Hematopoietic multipotent progenitor cell (in vitro differentiated cells): ENCODE measurements around a stretch of chr11.

DNA sequence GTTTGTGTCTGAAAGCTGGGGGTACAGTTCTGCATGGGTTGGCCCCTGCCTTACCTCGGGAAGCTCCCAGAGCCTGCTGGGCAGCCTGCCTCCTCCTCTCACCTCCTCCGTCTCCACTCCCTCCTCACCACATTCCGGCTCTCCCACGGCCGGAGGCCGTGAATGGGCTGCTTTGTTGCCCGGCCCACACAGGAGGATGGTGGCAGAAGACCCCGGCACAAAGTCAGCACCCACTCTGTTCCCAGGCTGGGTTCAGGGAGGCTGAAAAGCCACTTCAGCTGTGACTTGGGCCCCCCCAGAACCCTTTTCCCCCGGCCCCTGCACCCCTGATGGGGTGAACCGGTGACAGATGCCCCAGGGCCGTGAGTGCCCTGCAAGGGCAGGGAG, 4.3 kb downstream of the FRMD8 start:
- CAGE, long polyA plus RNA = no peak

- CAGE, long polyA plus RNA = no peak
These were observed 30.0 kb downstream of the FRMD8 start for GRCh38 chr11:65416395-65416786.

GRCh38 chr11:65419480-65420648, 33.4 kb downstream of the FRMD8 start:
- CAGE, long polyA plus RNA = no peak

GRCh38 chr11:65423522-65423667, 37.0 kb downstream of the FRMD8 start:
- CAGE, long polyA plus RNA = no peak

DNA sequence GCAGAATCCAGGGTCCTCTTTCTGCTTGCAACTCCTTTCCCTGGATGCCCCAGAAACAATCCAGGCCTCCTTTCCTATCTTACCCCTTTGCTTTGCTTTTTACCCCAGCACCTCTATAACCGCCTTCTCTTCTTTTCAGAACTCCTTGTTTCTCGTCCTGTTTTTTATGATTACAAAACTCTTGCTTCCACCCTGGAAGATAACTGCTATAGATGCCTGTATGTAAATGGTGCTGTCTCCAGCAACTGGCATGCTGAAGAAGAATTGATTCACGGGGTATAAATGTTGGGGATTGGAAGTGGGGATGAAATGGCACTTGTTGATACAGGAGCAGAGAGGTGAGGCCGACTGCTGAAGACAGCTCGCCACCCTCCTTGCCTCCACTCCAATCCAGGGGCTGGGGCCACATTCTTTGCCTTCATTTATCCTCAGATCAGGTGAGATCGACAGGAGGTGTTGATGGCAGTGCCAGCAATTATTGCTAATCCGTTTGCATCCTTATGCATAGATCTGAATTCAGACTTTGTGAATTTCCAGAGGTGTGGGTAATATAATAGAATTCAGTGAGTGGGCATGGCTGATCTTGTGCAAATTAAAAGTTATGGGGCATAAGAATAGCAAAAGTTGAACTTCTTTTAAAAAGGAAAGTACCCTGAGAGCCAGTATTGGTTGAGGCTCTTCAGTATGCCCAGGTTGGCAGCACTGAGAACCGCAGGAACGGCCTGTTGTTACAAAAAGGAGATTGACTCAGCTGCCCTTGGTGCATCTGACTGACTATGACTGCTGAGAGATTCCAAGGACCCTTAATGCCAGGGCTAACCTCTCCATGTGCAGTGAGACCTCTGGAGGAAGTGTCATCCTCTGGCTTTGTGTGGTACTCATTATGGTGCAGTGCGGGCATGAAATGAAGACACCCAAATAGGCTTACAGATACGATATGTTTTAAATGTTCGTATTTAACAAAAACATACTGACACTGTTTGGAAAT, 41.5 kb downstream of the FRMD8 start:
- CAGE, long polyA plus RNA = no peak

- CAGE, long polyA plus RNA = no peak
These were observed 45.0 kb downstream of the FRMD8 start for GRCh38 chr11:65431195-65432041.

- CAGE, long polyA plus RNA = no peak
These were observed 46.8 kb downstream of the FRMD8 start for GRCh38 chr11:65432924-65433947.

DNA sequence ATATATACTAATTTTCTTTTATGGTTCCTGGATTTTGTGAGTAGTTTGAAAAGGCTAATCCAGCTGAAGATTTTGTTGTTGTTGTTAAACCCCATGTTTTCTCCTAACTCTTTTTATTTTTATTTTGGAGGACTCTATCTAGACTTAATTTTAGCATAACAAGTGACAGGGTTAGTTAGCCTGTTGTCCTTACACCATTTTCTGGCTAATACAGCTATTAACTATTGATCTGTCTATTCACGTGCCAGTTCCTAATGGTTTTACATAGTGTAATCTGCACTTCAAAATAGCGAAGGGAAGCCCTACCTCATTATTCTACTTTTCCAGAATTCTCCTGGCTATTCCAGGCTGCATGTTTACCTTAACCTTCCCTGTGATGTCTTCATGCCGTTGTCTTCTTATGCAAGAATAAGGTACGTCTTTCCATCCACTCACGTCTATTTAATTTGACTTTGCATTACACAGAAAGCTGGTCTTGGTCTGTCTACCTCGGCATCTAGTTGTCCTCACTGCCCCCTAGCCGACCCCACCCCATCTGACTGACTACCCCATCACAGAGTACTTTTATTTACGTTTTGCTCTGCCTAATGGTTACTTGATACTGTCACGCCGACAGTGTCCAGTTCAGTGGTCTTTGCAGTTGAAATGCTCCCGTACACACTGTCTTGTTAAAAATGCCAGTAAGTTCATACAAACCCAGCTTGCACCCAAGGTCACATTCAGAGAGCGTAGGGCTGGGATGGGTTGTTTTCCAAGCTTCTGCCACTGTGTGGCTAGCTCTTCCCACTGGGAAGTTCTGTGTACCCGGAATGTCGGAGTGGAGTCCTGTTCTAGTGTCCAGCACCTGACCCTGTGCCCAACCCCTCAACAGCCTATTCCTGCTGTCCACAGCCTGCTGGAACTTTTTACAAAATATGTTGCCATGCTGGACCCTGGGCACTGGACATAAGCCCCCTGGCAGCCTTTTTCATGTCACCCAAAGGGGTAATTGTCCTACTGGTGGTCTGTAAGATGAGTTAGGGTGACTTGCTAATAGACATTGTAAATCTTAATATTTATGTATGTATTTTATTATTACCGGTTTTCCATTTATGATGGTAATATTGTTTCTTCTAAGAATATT, 51.2 kb downstream of the FRMD8 start:
- CAGE, long polyA plus RNA = no peak

GRCh38 chr11:65442893-65443852, 56.7 kb downstream of the FRMD8 start:
- CAGE, long polyA plus RNA = no peak

GRCh38 chr11:65446195-65447148, 60.0 kb downstream of the FRMD8 start:
- CAGE, long polyA plus RNA = no peak

- CAGE, long polyA plus RNA = no peak
These were observed 35.7 kb upstream of the SCYL1 start for GRCh38 chr11:65488993-65489700.

DNA sequence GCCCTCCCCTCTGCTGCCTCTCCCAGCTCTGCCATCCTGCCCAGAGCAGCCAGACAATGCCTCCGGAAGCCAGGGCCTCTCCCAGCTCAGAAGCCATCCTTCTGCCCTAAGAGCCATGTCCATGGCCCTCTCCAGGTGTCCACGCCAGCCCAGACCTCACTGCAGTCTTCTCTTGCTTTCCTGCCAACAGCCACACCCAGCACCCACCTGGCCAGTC, 34.5 kb upstream of the SCYL1 start:
- CAGE, long polyA plus RNA = no peak

DNA sequence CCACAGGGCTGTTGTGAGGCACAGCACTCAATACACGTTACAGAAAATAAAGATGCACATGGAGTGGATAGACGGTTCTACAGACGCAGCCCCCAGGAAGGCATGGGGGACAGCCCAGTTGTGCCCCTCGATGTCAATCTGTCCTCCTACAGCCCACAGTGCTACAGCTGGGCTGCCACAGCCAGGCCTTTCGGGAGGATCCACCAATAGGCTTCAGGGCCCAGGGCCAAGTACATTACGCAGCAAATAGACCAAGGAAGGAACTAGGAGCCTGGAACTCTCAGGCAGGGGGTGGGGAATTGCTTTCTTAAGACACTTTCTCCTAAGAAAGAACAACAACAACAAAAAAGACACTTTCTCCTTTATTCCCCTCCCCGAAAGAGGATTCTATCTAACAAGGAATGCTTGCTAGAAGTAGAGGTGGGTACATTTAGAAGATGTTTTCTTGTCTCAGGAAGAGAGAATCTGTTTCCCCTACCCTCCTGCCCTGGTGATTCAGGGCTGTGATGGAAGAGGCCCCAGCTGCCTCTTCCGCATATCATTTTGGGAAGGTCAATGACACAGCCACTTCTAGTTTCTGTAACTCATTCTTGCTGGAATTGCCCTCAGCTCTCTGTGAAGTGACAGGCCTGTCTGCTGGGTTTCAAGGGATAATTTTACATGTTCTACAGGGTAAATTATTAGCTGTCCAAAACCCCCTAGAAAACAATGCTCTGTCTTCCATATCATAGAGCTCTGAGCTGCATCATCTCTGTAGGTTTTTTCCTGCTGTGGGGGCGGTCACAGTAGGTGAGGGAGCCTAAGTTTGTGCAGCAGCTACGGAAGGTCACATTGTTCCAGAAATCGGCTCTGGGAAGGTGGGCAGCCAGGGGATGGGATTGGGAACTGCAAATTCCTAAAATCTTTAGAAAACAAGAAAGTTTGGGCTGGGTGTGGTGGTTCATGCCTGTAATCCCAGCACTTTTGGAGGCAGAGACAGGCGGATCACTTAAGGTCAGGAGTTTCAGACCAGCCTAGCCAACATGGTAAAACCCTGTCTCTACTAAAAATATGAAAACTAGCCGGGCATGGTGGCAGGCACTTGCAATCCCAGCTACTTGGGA, 32.0 kb upstream of the SCYL1 start:
- CAGE, long polyA plus RNA = no peak

DNA sequence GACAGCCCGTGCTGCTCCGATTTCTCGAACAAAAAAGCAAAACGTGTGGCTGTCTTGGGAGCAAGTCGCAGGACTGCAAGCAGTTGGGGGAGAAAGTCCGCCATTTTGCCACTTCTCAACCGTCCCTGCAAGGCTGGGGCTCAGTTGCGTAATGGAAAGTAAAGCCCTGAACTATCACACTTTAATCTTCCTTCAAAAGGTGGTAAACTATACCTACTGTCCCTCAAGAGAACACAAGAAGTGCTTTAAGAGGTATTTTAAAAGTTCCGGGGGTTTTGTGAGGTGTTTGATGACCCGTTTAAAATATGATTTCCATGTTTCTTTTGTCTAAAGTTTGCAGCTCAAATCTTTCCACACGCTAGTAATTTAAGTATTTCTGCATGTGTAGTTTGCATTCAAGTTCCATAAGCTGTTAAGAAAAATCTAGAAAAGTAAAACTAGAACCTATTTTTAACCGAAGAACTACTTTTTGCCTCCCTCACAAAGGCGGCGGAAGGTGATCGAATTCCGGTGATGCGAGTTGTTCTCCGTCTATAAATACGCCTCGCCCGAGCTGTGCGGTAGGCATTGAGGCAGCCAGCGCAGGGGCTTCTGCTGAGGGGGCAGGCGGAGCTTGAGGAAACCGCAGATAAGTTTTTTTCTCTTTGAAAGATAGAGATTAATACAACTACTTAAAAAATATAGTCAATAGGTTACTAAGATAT, 26.2 kb upstream of the SCYL1 start:
- CAGE, long polyA plus RNA = no peak

GRCh38 chr11:65522638-65523803, 1.9 kb upstream of the SCYL1 start:
- CAGE, long polyA plus RNA = no peak

GRCh38 chr11:65538419-65538898, 13.6 kb downstream of the SCYL1 start:
- CAGE, long polyA plus RNA = no peak

- CAGE, long polyA plus RNA = no peak
These were observed 4.6 kb downstream of the LTBP3 start for GRCh38 chr11:65553325-65554153.

GRCh38 chr11:65597729-65598852, 2.5 kb upstream of the KCNK7 start:
- CAGE, long polyA plus RNA = no peak

- CAGE, long polyA plus RNA = no peak
These were observed 10.4 kb downstream of the PCNX3 start for GRCh38 chr11:65626056-65626333.

DNA sequence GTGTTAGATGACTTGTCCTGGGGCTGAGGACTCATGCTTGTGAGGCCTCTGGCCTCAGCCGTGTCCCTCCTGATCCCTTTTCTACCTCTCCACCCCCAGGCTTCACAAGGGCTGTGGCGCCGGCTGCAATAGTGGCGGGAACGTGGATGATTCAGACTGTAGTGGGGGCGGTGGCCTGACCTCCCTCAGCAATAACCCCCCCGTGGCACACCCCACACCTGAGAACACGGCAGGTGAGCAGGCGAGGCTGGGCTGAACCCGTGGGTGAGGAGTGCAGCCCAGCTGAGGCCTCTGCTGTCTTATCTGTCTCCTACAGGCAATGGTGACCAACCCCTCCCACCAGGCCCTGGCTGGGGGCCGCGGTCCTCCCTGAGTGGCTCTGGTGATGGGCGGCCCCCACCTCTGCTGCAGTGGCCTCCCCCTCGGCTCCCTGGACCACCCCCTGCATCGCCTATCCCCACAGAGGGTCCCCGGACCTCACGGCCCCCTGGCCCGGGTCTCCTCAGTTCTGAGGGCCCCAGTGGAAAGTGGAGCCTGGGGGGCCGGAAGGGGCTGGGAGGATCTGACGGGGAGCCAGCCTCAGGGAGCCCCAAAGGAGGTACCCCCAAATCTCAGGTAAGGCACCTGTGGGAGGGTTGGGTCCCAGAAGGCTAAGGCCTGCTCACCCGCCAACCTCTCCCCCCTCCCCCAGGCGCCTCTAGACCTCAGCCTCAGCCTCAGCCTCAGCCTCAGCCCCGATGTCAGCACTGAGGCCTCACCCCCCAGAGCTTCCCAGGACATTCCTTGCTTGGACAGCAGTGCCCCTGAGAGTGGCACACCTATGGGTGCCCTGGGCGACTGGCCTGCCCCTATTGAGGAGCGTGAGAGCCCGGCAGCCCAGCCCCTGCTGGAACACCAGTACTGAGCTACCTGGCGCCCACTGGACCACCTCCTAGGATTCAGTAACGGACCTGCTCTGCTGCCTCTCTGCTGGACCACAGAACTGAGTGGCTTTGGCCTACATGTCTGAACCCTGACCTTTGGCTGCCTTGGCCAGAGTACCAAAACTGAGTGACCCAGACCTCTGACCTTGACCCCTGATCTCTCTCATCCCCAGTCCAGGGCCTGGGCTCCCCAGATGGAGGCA, 1.5 kb upstream of the SIPA1 start:
- CAGE, long polyA plus RNA = no peak